ENCODE measurements around the genes ILDR2, MAEL and ATP1B1.

- PRO-cap = no peak
Observed at GRCh38 chr1:165859973-165860517, 32.6 kb downstream of the UCK2 start.

GRCh38 chr1:166843240-166844152 lies 4.2 kb downstream of the POGK start:
- PRO-cap = no peak

DNA sequence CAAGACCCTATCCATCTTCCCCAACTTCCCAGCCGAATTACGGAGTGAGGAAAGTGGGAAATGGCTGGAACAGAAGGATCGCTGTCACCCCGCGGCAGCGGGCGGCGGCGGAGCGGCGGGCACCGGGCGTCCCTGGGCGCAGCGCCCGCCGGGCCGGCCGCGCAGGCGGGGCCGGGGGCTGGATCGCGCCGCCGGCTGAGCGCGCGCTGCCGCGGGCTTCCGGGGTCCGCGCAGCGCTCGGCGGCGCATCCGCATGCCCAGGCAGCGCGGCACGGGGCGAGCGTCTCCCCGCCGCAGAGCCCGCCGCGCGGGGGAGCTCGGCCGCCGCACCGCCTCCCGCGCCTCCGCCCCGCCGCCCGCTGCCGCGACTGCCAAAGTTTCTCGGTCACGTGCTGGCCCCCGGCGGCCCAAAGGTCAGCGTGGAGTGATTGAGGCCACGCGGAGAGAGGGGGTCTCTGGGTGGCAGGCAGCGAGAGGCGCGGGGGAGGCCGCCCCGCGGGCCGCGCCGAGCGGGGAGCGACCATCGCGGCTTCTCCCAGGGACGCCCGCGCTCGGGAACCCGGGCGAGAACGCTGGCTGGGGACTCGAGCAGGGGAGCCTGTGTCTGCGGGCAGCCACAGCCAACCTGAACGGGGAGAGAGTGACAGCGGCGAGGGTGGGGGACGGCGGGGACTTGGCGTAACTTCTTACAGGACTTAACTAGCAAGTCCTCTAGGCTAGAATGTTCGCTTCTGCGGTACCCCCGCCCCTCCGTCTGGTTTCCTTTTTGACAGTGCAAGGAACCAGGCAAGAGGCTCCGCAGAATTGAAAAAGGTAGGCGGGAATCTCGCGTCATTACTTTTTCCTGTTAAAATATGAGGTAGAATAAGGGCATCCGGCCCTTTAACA lies at the start of gene ILDR2:
Gene ILDR2, minus strand, starts transcription at position 287 of the 888 bp plus-strand sequence.
- PRO-cap = no peak

DNA sequence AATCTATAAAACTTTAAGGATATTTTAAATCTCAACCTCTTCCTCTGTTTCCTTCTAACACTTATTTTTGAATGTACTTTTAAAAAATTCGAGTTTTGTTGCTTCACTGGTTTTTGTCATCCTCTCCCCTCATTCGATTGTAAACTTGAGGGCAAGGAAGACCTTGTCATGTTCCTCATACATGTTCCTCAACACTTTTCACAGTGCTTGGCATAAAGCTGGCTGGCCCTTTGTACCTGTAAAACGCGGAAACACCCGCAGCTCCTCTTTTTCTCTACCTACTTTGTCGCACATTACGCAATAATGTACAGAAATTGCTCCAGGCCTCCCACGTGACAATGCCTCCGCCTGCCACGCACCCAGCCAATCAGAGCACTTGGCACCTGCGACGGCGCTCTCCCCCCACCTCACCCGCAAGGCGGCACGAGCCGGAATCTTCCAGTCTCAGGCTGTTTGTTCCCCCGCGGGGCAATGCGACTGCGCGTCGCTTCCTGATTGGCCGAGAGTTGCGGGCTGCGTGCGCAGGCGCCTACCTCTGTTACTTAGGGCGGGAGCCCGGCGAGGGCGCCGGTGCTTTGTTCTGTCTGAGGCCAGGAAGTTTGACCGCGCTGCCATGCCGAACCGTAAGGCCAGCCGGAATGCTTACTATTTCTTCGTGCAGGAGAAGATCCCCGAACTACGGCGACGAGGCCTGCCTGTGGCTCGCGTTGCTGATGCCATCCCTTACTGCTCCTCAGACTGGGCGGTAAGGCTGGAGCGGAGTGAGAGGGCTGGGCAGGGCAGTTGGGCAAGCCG lies at the start of gene MAEL:
Gene MAEL, plus strand, starts transcription at position 541 of the 795 bp plus-strand sequence.
- PRO-cap = no peak

DNA sequence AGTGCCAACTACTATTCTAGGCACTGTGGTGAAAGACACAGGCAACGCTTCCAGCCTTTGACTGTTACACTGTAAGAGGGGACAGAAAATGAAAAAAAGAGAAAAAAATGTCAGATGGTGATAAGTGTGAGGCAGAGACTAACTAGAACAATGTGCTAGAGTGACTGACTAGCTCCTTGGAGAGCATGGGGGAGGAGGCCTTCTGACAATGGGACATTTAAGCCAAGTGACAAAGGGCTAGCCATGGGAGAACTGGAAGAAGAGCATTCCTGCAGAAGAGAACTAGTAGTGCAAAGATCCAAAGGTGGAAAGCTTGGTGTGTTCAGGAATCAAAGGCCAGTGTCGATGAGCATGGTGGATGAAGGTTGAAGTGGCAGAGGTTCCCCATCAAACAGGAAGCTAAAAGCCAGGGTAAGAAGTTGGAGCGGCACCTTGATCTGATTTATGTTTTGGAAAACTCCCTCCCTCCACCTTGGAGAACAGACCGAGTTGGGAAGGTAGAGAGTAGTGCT lies 25.8 kb downstream of the STYXL2 start:
- PRO-cap = no peak

DNA sequence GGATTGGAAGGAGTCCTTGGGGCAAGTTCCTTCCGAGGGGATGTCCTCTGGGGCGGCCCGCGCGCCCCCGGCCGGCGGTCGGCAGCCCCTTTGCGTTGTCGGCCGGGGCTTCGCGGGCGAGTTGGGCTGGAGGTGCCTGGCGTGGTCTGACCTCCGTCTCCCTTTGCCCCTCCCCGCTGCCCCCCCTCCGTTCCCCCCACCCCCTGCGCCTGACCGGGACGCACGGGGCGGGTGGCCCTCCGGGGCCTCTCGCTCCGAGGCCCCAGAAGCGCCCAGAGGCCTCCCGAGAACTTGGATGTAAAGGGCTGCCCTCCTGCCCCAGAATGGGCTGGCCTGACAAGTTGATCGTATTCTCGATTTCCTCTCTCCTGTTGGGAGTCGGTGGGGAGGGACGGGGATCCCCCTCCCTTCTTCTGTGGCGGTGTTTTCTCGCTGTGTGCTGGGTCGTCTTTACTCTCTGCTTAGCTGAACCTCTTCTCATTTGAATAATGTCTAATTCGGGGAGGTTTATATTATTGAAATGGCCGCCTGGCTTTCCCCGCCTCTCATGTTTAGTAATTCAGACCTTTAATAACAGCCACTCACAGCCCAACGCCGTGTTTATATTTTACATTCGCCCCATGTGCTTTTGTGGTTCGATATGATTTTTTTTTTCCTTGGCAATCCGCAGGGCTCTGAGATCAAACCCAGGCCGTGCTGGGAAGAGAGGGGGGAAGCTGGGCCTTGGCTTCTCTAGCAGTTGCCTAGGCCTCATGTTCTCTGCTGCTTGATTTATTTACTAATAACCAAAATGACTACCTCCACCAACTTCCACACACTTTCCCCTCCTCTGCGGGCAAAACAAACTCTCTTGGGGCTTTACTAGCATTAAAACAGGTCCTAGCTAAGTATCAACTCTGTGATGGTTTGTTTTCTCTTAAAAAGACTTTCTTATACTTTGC lies 1.4 kb downstream of the POU2F1 start:
- PRO-cap = no peak

DNA sequence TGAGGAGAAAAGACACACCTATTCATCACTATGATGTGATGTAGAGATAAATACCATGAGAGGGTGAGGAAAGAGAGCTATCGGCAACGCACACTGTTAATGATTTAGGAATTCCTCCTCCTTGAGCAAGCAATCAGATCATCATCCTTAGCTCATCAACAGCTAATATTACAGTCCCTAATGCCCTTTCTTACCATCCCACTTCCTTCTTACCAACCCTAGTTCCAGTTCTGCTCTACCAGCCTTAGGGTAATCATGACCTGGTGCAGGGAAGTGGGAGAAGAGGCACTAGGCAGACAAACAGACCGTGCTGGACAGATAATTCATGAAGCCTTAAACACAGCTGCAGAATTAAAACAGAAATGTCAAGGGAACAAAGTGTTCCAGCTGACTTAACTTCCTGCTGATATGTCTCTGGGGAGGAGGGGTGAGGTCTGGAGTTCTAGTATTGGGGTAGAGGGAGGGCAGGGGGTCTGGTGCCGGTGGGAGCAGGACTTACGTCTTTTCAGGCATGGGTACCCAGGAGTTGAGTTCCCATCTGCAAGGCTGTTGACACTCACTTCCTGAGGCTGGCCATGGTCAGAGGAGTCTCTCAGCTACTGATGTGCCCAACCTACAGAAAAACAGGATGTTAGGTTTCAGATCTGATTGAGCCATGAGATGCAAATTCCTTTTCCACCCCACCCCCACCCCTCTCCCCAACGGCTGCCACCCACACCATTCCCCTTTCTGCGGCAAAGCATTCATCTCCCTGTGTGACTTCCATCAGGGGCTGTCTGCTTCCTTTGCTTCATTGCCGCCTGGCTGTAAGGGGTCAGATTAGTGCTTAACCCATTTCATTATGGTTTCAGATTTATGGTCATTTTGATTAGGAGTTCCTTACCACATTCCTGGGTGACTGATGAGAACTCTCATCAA lies 12.6 kb upstream of the RCSD1 start:
- PRO-cap = no peak

GRCh38 chr1:167651081-167651759 lies 21.2 kb downstream of the RCSD1 start:
- PRO-cap = no peak

DNA sequence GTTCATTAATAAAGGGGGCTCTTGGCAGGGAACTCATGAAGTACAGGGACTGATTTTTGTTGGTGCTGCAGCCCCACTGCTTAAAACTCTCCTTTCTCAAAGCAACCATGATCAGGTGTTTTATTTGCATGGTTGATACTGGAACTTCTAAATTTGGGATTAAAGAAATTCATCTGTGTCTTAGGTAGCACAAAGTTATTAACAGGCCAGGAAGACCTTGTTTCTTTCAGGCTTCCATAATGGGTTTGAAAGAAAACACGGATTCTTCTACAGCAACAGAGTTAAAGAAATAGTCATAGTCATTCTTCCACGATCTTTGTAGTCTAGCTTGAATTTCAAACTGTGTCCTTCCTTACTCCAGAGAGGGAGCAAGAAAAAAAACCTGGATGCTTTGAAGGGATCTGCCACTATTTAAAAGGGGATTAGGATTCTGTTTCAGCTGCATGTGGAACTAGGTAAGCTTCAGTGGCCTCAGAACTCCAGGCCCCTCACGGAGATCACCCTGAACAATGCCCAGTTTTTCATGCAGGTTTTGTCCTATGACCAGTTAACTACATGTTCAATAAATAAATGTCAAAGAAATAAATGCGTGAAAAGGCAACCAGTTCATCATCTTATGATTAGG lies 14.9 kb upstream of the MPZL1 start:
- PRO-cap = no peak

GRCh38 chr1:167719555-167720642 lies 1.9 kb upstream of the MPZL1 start:
- PRO-cap = no peak

DNA sequence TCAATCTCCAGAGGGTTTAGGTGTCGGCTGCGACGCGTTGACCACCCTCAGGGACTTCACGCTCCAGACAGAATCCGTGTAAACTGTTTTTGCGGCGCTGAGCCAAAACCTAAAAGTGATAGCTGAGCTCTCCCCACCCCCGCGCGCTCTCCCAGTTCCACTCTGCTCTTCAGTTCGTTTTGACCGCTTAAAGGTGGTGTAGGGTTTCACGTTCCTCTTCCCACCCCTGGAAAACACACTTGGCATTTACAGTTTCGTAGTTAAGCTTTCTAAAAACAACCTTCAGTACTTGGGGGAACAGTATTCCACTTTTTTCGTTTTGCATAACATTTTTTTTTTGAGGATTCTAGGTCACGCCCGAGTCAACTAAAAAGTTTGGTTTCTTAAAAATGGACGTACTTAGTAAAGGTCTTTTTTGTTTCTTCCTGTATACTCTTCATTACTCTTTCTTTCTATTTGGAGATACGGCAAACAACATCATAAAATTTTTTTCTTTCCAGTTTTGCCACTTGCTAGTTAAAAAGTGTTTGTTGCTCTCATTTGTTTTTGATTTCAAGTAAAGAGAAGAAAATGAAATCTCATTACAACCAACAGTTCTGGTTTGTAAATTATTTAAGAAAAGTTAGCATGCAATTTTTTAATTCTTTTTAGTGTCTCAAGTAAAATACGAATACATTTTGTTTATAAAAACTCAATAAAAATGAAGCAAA lies 701 bp upstream of the MPC2 start:
- PRO-cap = unidirectional peak, minus-strand start at position 164 of the sequence

- PRO-cap = no peak
Observed at GRCh38 chr1:168179106-168179776, 479 bp downstream of the TIPRL start.

DNA sequence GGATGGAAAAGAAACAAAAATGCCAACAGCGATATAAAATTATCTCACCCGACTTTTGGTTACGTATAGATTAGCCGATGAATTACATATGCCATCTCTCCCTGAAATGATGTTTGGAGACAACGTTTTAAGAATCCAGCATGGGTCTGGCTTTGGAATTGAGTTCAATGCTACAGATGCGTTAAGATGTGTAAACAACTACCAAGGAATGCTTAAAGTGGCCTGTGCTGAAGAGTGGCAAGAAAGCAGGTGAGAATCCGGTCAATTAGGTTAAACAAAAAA lies 5.0 kb downstream of the TIPRL start:
- PRO-cap = no peak

DNA sequence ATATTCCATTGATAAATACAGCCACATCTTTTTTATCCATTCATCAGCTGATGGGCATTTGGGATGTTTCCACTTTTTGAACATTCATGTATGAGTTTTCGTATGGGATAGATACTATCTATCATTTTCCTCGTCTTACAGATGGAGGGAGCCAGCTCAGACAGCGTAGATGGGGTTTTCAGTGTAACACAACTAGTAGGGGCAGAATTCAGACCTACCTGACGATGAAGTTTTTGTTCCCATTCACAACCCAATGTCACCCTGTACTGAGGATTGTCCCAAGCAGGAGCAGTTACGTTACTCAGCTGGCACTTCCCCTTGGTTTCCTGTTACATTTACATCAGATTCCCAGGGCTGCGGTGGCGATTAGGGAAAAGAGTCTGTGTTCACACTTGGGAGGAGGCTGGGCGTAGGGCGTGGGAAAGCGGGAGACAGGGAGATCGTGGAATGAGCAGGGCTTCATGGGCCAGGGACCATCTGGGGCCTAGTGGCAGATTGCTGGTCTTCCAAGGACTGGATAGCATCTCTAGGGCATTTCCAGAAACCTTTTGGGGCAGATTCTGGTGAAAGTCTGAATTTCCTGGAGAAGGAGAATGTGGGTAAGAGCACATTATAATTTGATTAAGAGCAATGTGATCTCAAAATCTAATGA lies 38.9 kb downstream of the TBX19 start:
- PRO-cap = no peak

DNA sequence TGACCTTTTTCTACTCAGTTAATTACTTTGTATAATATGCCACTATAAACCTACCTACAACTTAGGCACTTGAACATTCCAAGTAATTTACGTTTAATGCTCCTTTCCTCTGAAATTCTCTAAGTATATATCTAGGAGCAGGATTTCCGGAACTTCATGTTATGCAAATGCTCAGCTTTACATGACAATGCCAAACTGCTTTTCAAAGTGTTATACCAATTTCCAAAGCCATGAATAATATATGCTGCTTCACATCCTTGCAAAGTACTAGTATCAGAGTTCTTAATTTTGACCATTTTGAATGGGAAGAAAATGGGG lies 5.8 kb upstream of the XCL1 start:
- PRO-cap = no peak

- PRO-cap = no peak
Observed at GRCh38 chr1:168709404-168709939, 19.5 kb downstream of the DPT start.

DNA sequence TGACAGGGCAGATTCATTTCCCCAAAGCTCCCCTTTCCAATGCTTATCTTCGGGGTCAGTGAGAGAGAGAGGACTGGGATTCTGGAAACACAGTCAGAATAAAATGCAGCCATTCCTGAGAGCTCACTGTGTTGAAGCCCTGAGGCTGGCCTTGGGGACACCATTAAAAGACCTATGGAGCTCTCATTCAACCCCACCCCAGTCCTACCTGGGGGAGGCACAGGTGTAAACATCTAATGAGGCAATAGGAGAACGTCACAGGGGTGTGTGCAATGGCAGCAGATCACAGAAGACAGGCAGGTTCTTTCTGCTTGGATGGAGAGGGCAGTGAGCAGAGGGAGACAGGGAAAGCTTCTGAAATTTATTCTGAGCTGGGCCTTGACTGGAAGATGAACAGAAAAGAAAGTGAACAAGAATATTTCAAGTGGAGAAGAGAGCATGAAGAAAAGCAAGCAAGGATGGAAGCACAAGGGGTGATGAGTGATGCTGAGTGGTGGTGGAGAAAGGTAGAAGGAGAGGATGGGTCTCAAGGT lies 88.5 kb upstream of the ATP1B1 start:
- PRO-cap = no peak

DNA sequence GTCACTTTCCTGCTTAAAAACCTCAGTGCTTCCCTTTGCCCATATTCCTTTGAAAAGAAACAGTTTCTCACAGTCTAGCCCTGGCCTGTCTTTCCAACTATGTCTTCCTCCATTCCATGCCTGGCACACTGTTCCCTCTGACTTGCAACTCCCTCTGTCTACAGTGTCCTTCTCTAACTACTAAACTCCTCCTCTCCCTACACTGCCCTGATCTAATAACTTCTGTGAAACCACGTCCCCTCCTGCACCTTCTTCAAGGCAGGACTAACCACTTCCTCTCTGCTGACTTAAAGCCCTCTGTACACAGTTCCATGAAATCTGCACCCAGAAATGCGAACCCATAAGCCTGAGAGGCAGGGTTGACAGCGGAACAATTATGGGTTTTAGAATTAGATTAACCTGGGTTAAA lies 62.2 kb upstream of the ATP1B1 start:
- PRO-cap = no peak

DNA sequence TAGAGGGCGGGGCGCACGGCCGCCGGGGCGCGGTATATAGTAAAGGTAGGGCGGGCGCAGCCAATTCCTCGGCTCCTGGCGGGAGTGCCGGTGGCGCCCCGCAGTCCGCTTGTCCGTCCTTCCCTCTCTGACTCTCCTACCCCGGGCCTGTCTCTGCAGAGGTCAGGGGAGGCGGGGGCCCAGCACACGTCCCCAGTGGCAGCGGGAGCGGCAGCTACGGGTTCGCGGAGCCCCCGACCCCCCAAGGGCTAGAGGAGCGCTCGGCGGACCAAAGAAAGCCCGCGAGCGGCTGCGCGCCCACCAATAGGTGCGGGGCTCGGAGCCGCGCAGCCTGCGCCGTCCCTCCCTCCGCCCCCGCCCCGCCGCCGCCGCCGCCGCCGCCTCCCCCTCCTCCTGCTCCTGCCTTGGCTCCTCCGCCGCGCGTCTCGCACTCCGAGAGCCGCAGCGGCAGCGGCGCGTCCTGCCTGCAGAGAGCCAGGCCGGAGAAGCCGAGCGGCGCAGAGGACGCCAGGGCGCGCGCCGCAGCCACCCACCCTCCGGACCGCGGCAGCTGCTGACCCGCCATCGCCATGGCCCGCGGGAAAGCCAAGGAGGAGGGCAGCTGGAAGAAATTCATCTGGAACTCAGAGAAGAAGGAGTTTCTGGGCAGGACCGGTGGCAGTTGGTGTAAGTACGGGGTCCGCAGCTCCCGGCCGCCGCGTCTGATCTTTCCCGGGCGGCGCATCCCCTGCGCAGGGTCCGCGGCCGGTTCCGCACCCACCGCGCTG lies at the start of gene ATP1B1:
Gene ATP1B1, plus strand, starts transcription at position 430 of the 767 bp plus-strand sequence.
- PRO-cap = bidirectional peak, plus-strand start at position 63 of the sequence, minus-strand start outside the sequence; unidirectional peak, plus-strand start at position 430 of the sequence

- PRO-cap = no peak
Observed at GRCh38 chr1:169108812-169110055, 2.7 kb downstream of the ATP1B1 start.